Breast (tissue), 4 donors: ENCODE data around the gene C14orf132.

DNA sequence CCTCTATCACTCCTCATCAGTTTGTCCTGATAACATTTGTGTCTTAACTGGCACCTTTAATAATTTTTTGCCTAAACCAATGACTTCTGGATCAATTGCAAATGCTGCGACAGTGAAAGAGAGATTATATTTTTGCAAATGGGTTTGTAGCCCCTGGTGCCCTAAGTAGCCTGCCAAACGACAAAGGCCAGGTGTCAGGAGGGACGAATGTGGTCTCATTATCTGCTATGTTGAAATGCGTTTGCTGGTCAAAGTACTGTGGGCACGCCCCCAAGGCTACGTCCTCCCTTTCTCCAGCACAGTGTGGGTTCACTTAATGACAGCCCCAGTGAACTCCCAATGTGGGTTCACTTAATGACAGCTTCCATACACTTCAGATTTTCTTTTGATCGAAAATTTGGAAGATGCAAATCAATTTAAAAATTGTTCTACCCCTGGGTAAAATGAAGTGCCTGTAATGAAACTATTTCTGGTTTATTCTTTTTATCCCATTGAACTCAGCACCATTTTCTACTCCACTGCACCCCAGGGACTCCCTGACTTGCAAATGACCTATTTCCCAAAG lies 1.5 kb downstream of the SERPINA11 start:
- PRO-cap, 3 experiments, result no peak in any of the 3 experiments
- RRBS, result no CpG with 5 or more reads among the region's 7 CpGs

DNA sequence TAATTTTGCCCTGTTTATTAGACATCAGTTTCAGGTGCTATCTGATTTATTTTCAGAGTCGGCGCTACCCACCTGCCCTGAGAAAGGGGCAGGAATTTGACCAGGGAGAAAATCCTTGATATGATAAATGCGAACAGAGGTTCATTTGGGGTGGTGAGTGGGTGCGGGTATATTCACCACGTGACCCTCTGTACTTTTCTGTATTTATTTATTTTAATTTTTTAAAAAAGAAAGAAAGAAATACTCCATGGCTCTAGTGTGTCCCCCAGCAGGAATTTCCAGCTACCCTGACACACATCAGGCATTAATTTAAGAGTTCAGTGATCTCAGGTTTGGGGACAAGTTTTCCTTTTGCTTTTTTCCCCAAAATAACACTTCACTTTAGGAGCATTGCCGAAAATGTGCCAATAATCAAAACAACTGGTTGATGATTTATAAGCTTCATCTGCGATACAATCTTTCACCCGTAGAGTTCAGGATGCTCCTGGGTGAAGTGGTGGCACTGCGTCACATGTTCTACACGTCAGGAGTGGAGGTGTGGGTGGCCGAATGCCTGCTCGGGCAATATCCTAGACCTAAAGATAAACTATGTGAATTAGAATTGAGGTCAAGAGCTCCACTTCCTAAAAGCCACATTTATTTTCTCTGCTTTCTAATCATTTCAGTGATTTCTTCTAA lies 70.8 kb upstream of the DICER1 start:
- PRO-cap, 3 experiments, result no peak in any of the 3 experiments
- RRBS, result no CpG with 5 or more reads among the region's 12 CpGs

GRCh38 chr14:95261849-95262711 lies 57.6 kb downstream of the CLMN start:
- PRO-cap, 3 experiments, result no peak in any of the 3 experiments
- RRBS, result no CpG with 5 or more reads among the region's 15 CpGs

- PRO-cap, 3 experiments, result no peak in any of the 3 experiments
- RRBS, result no CpG with 5 or more reads among the region's 4 CpGs
Measured at GRCh38 chr14:95288941-95289418, 30.7 kb downstream of the CLMN start.

DNA sequence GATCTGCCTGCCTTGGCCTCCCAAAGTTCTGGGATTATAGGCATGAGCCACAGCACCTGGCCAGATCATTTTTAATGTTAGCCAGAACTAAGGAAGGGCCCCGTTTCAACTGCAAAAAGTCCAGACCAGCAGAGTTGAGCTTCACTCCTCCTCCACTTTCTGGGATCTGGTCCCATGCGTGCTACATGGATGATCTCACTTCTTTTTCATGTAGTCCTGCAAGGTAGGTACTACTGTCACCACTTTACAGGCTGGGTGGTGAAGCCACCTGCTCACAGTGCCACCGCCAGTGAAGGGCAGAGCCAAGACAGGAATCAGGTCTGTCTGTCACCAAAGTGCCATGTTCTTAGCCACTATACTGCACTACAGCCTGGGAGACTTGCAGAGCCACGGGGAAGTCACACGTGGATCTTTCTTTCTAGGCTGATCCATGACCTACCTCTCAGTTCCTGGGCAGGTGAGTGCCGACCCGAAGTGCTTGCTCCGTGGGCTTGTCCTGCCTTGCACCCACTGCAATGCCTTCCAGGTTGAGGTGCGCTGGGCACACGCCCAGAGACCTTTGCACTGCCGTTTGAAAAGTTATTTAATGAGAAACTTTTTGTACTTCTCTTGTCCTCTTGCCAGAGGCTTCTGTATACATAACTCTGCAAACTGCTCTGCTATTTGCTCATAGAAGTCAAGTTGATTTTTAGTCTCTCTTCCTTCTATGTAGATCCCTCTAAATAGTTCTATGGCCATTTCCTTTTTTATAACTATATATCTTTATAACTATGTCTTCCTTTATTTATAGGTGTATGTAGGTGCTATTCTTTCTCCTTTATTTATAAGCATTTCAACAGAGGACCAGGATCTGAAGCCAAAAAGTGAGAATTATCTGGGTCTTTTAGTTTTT lies 19.7 kb upstream of the CLMN start:
- PRO-cap, 3 experiments, result no peak in any of the 3 experiments
- RRBS, result no CpG with 5 or more reads among the region's 11 CpGs

- PRO-cap, 3 experiments, result peak in 1 of 3 experiments; most common plus-strand start chr14:95361760 (in 1); most common minus-strand start chr14:95361507 (in 1)
- RRBS, result 11% methylated on average over 2 of the region's 19 CpGs
Measured at GRCh38 chr14:95361225-95362092, 41.8 kb upstream of the CLMN start.

DNA sequence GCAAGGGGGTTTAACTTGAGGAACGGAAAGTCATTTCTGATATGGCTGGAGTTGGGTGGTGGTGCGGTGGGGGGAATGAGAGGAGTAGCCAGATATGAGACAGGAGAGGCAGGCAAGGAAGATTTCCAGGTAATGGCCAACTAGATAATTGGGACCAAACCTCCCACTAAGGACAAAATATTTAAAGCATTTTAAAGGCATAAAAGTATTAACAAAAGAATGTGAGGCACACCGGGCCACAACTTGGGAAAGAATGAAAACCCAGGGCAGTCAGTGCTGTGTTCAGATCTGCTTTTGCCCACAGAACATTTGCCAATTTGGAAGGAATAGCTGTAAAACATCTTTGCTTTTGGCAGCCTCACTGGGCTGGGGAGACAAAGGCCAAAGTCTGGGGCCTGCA lies 82.4 kb downstream of the SYNE3 start:
- PRO-cap, 3 experiments, result no peak in any of the 3 experiments
- RRBS, result no CpG with 5 or more reads among the region's 3 CpGs

DNA sequence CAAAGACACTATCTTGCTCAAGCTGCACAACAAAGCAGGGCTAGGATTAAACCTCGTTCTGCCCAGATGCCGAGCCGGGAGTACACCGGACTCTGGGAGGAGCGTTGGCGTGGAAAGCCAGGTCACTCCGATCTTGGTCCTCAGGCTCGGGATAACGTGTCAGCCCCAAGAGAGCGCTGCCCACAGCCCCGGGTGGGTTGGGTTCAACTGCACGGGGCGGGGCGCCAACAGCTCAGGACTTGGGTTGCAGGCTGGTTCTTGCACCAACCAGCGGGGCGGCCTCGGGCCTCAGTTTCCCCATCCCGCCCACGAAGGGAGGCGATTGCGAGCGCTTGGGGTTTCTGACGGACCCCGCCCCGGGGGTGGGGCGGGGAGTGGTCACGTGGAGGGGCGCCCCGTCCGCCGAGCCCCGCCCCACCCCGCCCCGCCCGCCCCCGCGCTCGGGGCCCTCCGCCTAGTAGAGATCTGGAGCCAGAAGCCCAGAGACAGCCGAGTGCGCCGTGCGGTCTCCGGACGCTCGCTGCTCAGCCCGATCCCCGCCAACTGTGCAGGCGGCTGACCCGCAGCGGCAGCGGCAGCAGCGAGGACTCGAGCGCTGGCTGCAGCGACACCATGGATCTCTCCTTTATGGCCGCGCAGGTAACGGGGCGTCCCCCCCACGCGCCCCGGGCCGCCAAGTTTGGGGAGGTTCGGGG lies at the start of gene C14orf132:
Gene C14orf132, plus strand, starts transcription at position 474 of the 695 bp plus-strand sequence.
- PRO-cap, 3 experiments, result peak in 3 of 3 experiments; most common plus-strand start position 476 of the sequence (in 3); most common minus-strand start position 308 of the sequence (in 1)
- RRBS, result 1% methylated on average over 9 of the region's 65 CpGs

- PRO-cap, 3 experiments, result no peak in any of the 3 experiments
- RRBS, result no CpG with 5 or more reads among the region's 11 CpGs
Measured at GRCh38 chr14:96283896-96284453, 28.0 kb downstream of the BDKRB1 start.

DNA sequence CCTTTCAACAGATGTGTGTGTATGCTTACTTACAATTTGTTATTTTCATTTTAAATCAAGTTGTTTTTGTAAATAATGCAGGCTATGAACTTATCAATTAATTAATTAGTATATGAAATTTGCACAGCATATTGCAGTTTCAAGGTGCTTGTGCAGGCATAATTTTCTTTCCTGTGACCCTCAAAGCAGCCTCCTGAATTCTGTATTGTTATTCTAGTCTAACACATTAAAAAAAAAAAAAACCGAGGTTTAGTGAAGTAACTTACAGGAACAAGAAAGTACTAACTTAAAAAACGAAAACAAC lies 905.5 kb downstream of the VRK1 start:
- PRO-cap, 3 experiments, result no peak in any of the 3 experiments
- RRBS, result no CpG with 5 or more reads among the region's 2 CpGs

GRCh38 chr14:97771460-97772207 lies 974.5 kb downstream of the VRK1 start:
- PRO-cap, 3 experiments, result peak in 1 of 3 experiments; most common minus-strand start chr14:97771675 (in 1)
- RRBS, result no CpG with 5 or more reads among the region's 8 CpGs

DNA sequence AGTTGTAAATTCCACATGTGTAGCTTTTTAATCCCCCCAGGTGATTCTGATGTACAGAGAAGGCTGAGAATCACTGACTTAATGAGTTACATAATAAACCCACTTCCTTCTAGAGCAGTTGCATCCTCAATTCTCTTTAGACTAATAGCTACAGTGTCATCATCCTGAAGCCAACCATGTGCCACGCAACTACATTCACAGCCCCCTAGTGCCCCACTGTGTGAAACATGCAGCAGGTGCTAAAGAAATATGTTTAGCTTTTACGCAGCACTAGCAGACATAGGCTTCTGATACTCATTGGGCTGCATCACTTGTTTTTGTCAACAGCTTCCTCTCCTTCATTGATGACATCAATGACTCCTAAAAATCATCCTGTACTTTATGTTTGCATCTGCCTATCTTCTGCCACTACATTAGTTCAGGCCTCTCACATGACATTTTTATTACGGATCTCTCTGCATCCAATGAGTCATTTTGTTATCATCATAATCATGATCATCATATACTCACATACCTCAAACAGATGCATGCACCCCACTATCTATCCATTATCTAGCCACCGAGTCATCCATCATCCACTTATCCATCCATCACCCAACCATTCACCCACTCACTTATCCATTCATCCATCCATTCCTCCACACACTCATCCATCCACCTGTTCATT lies 1168.1 kb downstream of the BCL11B start:
- PRO-cap, 3 experiments, result no peak in any of the 3 experiments
- RRBS, result no CpG with 5 or more reads among the region's 4 CpGs

DNA sequence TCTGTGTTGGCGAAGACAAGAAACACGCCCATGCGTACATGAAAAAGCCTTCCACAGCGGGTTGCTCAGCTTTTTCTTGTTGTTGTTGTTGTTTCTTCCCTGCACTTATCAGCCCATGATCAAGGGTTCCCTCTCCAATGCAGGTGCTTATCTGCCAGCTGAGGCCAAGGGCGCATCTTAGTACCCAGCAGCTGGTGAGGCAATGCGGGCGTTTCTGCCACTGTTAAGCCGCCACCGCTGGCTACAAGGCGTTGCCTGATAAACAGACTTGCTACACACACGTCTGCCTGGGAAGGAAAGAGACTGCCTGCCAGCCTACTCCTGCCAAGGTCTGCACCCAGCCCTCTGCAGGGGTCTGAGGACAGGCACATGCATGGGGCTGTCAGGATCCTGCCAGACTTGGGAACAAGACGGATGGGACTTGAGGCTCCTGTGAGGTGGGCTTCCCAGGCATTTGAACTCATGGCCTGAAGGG lies 345.8 kb downstream of the BCL11B start:
- PRO-cap, 3 experiments, result no peak in any of the 3 experiments
- RRBS, result no CpG with 5 or more reads among the region's 12 CpGs

GRCh38 chr14:99036565-99037436 lies 235.2 kb downstream of the BCL11B start:
- PRO-cap, 3 experiments, result no peak in any of the 3 experiments
- RRBS, result no CpG with 5 or more reads among the region's 27 CpGs

DNA sequence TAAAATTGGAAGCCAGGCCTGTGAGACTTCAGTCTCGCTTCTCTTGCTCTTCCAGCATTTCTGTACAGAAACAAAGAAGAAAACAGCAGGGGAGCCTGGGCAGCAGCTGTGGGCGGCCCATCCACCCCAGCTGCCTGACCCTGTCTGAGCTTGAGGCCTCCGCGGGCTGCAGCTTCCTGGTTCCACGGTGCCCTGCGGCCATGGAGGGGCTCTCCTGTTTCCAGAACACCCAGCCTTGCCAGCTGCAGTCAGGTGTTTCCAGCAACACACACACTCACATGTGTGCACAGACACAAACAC lies 178.1 kb downstream of the BCL11B start:
- PRO-cap, 3 experiments, result no peak in any of the 3 experiments
- RRBS, result no CpG with 5 or more reads among the region's 6 CpGs

DNA sequence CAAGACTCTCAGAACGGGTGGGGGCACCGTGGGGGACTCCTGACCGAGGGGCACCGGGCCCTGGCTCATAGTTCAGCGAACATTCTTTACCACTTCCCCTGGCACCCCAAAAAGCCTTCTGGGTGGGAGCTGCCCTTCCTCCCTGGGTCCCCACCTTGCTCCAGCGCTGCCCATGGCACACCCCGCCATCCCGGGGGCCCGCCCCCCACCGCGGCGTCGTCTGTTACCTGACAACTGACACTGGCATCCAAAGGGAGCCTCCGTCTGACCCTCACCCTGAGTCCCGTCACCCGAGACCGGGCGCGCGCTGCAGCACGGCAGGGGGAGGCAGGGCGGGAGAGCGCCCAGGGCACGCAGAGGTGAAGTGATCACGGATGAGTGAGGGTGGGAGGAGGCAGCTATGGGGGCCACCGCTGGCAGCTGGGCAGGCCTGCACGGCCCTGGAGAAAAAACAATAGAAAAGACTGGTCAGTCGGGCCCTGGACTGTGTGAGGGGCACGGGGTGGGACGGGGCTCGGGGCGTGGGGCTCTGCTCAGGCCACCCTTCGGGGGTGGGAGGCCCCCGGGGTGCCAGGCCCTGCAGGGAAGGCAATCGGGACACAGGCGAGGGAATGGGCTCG lies 40.8 kb downstream of the BCL11B start:
- PRO-cap, 3 experiments, result no peak in any of the 3 experiments
- RRBS, result 17% methylated on average over 14 of the region's 37 CpGs

DNA sequence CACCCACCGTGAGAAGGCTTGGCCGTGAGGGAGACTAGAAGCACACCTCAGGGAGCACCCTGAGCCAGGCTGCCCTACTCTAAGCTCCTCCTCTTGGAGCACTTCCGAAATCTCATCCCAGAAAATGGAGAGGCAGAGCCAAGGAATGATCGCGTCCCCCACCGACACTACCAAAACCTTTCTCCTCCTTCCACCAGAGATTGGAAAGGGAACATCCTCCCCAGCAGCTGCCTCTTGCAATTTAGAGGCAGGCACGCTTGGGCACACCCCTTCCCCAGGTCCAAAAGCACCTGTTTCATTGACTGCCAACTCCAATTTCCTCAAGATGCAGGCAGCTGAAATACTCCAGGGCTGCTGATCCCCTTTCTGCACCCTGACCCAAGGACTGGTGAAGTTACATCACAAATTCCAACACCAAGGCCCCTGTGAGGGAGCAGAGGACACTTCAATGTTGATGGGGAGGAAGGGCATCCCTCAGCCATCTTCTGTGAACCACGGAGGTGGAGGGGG lies 33.9 kb downstream of the BCL11B start:
- PRO-cap, 3 experiments, result no peak in any of the 3 experiments
- RRBS, result no CpG with 5 or more reads among the region's 8 CpGs

DNA sequence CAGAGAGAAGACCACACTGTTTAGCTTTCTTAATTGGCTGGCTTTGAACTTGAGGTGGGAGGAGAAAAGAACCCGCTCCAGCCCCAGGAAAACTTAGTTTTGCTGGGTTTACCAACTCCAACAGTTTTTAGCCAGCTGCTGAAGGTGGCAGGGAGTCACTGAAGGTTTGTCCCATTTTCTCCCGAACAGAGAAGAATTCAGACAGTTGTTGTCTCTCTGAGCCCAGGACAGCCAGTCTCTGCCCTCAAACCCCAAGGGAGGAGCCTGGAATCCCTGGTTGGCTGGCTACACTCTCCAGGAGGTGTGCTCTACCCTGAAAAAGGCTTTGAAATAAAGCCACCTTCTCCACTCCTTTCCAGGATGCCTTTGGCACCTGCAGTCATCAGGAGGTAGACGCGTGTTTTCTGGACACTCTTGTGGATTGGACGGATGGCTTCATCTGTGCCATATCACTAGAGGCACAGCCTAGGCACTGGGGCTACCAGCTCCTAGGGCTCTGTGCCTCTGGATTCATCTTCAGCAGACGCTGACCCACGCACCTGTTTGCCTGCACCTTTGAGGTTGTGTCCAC lies 24.6 kb downstream of the BCL11B start:
- PRO-cap, 3 experiments, result no peak in any of the 3 experiments
- RRBS, result no CpG with 5 or more reads among the region's 7 CpGs

DNA sequence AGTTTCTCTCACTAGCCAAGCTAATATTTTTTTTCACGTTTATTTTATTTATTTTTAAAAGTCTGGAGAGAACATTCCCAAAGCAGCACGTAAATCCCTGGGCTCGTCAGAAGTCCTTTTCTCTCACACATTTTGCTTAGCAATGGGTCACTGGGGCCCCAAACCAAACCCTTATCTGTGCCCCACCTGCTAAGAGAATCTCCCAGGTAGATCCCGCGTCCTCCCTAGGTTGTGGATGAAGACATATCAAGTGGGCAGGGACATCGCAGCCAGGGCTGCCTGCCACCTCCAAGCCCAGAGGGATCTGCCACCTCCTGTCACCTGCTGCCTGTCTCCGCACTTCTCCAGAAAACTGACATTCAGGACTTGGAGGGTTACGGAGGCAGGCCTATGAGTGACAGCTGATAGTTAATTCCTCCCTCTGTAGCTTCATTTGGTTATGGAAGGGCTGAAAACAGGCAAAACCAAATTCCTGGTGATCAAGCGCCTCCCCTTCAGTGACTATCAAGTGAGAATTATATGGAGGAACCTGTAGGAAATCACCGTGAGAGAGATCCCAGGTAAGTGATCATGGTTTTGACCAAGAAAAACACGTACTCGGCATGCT lies 19.5 kb downstream of the BCL11B start:
- PRO-cap, 3 experiments, result no peak in any of the 3 experiments
- RRBS, result no CpG with 5 or more reads among the region's 12 CpGs

GRCh38 chr14:99268945-99269653 lies 2.9 kb downstream of the BCL11B start:
- PRO-cap, 3 experiments, result no peak in any of the 3 experiments
- RRBS, result no CpG with 5 or more reads among the region's 16 CpGs